Left ventricle myocardium (tissue), 1 donor: ENCODE data around the gene SULT6B1.

DNA sequence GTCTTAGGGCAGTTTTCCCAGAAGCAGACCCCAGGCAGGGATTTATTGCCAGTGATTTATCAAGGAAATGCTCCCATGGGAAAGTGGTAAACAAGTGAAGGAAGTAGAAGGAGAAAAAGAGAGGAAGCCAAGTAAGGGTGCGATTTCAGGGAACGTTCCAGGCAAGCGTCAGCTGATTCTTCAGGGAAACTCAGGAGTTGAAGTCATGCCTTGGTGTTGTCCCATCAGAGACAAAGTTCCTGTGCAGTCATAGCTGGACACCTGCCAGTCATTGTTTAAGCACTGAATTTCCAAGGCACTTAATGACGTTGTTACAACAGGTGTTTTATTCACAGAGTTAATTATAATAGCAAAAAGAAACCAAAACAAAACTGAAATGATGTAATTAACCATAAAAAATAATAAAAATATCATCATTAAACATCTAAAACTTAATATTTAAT is 381.8 kb upstream of the CRIM1 start:
- PRO-cap, result no peak

GRCh38 chr2:36240477-36240890 is 115.1 kb upstream of the CRIM1 start:
- PRO-cap, result no peak

GRCh38 chr2:36356663-36356752 is 930 bp downstream of the CRIM1 start:
- PRO-cap, result no peak

DNA sequence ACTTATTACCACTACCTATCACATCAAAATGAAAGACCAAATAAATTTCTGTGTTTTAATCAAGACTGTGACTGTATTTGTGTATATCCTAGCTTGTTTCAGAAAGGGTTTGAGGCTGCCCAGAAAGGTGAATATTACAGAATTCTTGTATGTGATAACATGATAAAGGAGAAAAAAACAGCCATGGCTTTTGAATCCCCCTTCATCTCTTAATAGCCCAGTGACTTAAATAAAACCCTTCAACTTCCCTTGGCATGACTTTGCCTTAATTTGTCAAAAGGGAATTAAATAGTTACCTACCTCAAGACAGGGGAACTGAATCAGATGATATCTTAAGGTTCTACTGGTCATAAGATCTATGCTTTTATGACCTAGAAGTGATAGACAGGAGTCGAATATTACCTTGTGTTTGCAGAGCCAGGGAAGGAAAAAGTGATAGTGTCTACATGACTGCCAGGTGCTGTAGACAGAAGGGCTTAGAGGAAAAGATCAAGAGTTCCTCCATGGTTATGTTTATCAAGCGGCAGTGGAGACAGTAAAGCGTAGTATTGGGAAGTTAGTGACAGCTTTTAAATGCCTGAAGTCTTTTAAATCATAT is 11.7 kb downstream of the CRIM1 start:
- PRO-cap, result no peak

- PRO-cap, result no peak
These were observed 25.3 kb downstream of the CRIM1 start for GRCh38 chr2:36380584-36381554.

DNA sequence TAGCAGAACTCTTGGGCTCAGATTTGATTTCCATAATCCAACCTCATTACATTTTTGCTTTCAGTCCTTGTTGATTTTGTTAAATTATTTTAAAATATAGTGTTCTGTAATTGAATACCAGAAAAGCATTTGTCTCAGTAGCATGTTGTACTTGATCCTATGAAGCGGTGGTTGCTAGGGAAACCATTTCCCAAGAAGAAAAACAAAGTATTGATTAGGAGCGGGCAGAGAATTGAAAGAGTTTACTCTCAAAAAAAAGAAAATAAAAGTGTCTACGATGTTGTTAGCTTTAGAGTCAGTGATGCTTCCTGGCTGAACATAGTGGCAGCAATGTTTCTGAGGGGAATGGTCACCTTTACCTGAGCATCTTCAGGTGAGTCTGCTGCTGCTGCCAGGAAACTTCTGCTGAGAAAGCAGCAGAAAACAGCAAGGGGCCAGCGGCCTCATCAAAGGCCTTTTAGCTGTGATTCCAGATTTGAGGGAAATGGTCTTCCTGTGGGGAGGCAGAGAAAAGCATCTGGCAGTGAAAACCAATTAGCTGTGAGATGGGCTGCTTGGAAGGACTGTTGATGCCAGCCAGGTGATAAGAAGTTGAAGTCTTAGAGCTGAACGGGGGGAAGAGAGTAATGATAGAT is 37.1 kb downstream of the CRIM1 start:
- PRO-cap, result no peak

GRCh38 chr2:36404248-36405005 is 48.8 kb downstream of the CRIM1 start:
- PRO-cap, result no peak

GRCh38 chr2:36441022-36441549 is 85.5 kb downstream of the CRIM1 start:
- PRO-cap, result no peak

GRCh38 chr2:36467634-36468179 is 112.1 kb downstream of the CRIM1 start:
- PRO-cap, result no peak

DNA sequence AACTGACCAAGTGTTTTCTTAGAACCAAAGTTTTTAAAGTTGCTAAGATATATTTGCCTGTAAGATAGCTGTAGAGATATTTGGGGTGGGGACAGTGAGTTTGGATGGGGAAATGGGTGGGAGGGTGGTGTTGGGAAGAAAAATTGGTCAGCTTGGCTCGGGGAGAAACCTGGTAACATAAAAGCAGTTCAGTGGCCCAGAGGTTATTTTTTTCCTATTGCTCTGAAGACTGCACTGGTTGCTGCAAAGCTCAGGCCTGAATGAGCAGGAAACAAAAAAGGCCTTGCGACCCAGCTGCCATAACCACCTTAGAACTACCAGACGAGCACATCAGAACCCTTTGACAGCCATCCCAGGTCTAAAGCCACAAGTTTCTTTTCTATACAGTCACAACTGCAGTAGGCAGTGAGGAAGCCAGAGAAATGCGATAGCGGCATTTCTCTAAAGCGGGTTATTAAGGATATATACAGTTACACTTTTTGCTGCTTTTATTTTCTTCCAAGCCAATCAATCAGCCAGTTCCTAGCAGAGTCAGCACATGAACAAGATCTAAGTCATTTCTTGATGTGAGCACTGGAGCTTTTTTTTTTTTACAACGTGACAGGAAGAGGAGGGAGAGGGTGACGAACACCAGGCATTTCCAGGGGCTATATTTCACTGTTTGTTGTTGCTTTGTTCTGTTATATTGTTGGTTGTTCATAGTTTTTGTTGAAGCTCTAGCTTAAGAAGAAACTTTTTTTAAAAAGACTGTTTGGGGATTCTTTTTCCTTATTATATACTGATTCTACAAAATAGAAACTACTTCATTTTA is 48.9 kb downstream of the FEZ2 start:
- PRO-cap, result no peak

DNA sequence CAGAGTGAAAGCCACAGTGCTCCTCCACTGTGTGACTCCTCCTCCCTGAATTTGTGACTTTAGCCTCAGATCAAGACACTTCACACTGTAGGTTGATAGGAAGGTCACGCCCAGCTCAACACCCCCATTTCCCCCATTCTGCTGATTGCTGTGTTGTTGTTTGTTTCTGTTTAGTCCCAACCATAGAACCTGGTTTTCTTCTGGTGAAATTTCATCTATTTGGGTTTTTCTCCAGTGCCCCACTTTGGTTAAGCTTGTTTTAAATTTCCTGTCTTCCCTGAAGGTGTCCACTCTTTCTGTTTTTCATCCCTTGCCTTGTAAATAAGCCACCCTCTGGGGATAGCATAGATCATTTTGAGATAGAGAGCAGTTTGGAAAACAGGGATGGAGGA is 102.3 kb downstream of the VIT start:
- PRO-cap, result no peak

- PRO-cap, result no peak
These were observed 100.2 kb downstream of the STRN start for GRCh38 chr2:36866213-36866488.

GRCh38 chr2:37020164-37020602 is 53.8 kb upstream of the STRN start:
- PRO-cap, result unidirectional peak, minus-strand start at chr2:37020218

DNA sequence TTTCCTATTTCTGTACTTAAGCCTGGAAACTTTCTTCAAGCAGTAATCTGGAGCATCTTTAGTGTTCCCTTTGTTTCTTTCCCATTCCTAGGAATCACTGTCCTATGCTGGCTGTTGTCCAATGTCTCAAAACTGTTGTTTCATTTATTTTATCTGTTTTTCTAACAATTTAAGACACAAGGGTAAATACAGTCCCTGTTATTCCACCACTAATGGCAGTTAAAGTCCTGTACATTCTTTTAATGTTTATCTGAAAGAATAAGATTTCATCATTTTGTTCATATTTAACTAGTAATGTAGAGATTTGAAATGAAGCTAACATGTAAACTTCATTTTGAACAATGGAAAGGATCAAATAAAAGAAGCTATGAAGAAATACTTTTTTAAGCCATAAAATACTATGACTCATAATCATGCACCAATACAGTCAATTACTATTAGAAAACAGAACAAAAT is 38.4 kb downstream of the HEATR5B start:
- PRO-cap, result no peak

DNA sequence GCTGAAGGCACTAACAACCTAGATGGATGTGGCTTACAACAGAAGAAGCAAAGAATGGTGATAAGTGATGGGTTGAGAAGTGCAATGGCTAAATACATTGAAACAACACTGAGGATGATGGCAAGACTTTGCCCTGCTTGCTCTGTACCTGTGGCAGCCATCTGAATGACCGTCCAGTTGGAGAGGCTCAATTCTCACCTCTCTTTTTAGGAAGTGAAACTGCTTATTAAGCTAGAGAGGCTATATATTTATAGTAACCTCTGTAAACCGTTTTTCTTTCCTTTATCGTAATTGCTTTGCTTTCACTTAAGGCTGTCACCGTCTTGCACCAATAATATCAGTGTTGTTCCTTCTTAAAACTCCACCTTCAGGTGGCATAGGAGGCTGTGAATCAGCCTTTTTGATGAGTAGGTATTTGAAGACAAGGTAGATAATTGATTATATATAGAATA is 5.8 kb downstream of the GPATCH11 start:
- PRO-cap, result no peak

DNA sequence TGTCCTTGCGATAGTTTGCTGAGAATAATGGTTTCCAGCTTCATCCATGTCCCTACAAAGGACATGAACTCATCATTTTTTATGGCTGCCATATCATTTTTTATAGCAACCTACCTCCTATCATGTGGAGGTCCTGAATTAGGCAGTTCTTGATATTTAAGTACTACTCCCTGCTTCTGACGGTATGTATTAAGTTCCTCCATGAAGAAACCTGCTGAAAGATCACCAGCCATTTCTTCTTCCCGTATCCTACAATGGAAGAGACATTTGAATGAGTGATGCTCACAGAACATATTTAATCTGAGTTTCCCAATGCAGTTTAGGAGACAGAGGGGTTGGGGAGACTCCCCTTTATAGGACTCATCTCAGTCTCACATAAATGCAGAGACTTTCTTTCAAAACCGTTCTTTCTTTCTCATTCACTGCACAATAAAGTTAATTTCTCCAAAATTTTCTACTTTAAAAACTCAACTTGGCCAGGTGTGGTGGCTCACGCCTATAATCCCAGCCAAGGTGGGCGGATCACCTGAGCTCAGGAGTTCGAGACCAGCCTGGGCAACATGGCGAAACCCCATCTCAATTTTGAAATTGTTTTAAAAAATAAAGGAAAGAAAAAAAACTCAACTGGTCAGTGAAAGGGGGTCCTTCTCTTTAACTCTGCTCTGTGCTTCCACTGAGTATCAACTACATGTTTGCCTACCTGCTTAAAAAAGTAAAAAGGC is 9.0 kb downstream of the EIF2AK2 start:
- PRO-cap, result no peak

- PRO-cap, result no peak
These were observed 4.4 kb downstream of the EIF2AK2 start for GRCh38 chr2:37152308-37152852.

GRCh38 chr2:37188594-37189015 is at the start of gene SULT6B1:
Gene SULT6B1 (minus strand): TSS chr2:37188670.
- PRO-cap, result no peak

DNA sequence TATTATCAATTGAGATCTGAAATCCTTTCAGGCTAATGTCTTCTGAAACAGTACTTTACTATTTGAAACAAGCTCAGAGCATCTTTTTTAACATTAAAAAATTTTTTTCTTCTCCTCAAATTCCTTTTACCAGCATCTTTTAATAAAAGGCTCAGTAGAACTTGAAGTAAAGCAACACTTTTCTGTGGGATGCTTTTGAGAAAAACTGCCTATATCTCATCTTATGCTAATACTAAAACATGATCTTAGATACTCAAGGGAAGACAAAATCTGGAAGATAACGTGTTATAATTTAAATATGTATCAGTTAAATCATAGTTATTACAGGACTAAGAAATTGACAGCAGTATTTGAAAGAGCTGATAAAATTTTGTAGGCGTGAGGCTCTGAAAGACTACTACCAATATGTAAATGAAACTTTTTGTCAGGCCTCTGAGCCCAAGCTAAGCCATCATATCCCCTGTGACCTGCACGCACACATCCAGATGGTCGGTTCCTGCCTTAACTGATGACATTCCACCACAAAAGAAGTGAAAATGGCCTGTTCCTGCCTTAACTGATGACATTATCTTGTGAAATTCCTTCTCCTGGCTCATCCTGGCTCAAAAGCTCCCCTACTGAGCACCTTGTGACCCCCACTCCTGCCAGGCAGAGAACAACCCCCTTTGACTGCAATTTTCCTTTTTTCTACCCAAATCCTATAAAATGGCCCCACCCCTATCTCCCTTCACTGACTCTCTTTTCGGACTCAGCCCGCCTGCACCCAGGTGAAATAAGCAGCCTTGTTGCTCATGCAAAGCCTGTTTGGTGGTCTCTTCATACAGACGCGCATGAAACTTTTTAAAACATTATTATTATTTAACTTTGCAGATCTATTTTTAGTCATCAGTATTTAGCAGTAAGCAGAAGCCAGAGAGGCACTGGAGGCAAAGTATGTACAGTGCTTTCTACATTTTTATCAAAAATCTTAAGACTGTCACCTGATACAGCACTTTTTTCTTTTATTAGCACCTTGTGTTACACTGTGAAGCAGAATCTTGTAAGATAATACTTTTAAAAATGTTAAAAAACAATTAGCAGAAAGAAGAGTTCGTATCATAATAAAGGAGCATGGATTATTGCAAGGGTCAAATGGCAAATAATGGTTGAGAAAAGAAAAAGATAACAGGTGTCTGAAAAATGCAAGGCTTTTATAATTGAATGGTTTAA is 8.9 kb downstream of the CEBPZOS start:
- PRO-cap, result no peak

GRCh38 chr2:37211791-37212101 is 15.4 kb downstream of the CEBPZOS start:
- PRO-cap, result no peak